Temporal lobe (tissue), 2 donors: ENCODE data around the gene SFPQ.

GRCh38 chr1:33007019-33008114, 29.3 kb downstream of the AK2 start:
- RAMPAGE, long total RNA, result no peak

- RAMPAGE, long total RNA, result no peak
Measured at GRCh38 chr1:33055364-33055563, 18.6 kb upstream of the AK2 start.

- RAMPAGE, long total RNA, result no peak
Measured at GRCh38 chr1:33142674-33143265, 39.1 kb downstream of the TRIM62 start.

DNA sequence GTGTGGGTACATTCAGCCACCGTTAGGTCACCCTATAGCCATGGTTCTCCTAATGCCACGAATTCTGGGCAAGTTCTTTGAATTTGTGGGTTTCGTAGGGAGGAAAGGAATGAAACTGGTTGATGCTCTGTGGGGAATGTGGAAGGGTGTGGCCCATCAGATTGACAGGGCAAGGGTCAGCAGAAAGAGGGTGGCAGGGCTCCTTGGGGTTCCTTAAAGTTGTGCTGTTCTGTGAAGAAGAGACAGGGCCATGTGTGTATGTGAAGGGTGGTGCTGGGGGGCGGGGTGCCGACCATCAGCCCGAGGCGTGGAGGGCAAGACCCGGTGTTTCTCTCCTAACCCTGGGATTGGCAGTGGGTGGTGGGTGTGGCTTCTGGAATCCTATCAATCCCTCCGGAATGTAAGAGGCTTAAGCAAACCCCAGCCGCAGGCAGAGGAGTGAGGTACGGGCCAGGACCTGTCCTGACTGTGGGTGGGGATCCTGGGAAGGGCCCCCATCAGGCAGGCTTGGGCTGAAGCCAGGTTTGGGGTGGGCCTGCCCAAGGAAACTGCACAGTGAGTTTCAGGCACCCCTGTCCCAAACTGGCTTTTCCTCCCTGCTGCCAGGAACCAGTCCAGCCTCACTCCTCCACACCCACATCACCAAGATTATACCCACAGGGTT, 35.3 kb upstream of the ZNF362 start:
- RAMPAGE, long total RNA, result no peak

GRCh38 chr1:33273375-33274037, 17.2 kb downstream of the ZNF362 start:
- RAMPAGE, long total RNA, result no peak

DNA sequence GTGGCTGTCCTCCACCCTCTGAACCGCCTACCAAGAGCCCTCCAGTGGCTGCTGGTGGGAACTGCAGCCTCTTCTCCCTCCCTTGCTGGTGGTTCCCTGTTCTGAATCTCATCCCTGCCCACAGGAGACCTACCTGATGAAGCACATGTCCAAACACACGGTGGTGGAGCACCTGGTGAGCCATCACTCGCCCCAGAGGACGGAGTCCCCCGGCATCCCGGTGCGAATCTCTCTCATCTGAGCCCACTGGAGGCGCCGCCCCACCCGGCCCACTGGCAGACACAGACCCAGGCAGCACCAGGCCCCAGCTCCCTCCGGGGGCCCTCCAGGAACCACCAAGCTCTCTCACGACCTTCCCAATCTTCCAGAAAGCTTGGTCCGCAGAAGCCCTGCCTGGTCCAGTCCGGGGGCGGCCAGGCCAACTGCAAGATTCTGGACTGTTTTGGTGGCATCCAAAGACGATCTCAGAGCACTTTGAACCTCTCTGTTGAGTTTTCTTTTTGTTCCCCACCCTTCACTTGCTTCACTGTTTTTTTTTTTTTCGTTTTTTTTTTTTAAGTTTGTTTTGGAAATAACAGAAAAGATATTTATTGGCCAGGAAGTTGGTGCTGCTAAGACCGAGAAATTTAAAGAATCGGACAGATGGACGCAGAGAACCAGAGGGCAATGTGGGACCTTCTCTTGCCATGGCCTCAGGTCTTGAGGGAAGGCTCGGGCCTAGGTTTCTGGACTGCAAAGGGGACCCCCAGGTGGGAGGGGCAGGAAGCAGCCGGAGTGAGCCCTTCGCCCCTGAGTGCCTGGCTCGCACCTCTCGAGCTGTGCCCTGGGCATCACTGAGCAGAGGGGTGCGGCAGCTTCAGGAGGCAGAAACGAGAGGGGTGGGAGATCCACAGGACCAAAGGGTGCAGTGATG, 21.8 kb downstream of the A3GALT2 start:
- RAMPAGE, long total RNA, result no peak

DNA sequence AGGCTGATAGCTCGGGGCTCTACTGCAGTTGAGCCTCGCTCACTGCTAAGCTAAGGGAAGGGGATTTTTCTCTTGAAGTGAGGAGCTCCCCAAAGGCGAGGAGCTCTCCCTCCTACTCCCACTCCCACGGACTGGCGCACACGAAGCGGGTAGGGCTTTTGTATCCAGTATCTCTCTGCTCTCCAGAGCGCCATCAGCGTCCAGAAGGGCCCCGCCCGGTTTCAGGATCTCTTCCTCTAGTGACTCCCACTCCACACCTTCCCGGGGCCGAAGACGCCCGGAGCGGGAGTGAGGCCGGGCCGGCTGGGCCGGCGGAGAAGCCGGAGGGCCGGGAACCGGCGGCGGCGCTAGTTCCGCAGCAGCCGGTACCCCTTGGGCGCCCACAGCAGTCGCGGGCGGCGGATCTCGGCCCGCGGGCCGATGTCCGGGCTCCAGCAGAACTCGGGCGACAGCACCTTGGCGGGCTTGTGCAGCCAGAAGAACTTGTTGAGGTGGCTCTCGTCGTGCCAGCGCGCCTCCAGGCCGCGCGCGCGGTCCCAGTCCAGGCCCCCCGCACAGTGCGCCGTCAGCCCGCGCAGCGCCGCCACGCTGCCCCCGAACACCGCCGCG, 14.4 kb downstream of the A3GALT2 start:
- RAMPAGE, long total RNA, result no peak

DNA sequence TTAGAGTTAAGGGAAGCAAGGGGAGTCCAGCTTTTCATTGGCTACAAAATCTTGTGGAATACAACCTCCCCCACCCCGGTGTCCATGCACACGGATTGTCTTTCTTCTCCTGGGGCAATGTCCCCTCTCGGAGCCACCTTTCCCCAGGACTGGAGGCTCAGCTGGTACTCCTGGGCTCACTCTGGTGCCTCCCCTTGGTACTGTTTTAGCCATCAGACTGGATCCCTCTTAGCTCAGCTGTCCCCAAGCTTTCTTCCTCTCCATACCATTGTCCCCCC, 165 bp downstream of the A3GALT2 start:
- RAMPAGE, long total RNA, result no peak

DNA sequence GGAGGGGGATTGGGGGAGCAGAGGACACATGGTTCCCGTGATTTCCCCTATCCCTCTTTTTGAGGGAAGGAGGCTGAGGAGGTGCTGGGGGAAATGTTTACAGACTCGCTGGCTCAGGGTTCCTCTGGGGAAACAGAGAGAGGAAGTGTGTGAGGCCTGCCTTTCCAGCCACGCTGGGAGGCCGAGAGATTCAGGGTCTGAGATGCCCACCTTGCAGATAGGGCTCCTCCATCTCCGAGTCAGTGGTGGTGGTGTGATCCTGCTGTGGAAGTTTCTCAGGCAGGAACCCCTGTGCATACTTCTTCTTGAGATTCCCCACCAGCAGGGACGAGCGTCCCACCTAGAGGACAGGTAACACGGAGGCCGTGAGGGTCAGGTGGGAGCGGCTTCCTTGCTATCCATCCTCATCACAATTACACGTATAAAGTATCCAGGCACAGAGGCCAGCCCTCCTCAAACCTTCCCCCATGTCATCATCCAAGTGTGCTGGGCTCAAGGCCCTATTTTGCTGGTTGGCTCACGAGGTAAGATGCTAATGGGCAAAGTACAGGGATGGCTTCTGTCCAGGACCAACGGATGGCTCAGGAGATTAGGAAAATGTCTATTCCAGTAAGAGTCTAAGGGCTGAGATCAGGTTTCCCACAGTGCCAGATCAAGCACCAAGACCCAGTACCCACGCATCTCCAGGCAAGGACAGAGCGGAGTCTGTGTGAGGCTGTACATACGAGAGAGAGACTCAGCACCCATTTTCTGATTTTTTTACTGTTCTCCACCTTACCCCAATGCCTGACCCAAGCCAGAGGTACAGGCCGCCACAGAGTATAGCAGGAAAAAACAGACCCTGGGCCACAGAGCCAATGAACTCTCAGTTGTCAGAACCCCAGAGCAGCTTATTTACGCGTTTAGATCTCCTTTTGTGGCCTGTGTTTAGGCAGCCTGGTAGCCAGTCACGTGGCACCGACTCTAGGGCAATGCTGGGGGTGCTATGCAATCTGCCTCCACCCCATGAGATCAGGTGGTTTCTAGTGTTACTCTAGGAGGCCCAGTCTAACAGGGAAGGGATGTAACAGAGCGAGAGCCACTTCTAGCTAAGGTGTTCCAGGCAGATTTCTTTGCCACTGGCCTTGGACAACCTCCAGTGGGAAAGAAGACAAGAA, 11.5 kb upstream of the A3GALT2 start:
- RAMPAGE, long total RNA, result no peak

DNA sequence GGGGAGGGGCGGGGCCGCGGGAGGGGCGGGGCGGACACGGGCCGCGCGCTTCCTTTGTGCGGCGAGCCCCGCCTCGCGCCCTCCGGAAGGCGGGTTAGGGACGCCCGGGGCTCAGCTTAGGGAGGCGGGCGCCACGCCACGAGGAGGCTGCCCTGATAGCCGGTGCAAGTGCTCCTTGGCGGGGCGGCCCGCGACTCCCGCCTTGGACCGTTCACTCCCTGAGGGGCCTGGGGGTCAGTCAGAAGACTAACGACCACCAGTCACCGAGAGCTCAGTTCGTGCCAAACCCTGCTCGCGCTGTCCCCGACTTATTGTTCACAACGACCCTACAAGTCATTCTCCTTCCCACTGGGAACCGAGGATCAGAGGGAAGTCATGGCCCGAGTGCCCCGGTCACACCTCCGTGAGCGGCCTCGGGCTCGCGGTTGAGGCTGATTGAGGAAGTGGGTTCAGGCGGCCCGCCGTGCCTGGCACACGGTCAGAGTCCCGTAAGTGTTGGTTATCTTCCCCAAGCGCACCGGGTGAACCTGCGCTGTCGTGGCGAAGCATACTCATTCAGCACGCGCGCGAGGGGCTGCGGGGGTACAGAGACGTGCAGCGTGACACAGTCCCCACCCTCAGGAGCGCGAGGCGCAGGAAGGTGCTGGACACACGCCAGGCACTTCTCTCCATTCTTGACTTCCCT, 29.2 kb upstream of the A3GALT2 start:
- RAMPAGE, long total RNA, result no peak

GRCh38 chr1:33360012-33360482, 39.1 kb upstream of the A3GALT2 start:
- RAMPAGE, long total RNA, result no peak

GRCh38 chr1:33493134-33493750, 20.8 kb downstream of the ZSCAN20 start:
- RAMPAGE, long total RNA, result no peak

DNA sequence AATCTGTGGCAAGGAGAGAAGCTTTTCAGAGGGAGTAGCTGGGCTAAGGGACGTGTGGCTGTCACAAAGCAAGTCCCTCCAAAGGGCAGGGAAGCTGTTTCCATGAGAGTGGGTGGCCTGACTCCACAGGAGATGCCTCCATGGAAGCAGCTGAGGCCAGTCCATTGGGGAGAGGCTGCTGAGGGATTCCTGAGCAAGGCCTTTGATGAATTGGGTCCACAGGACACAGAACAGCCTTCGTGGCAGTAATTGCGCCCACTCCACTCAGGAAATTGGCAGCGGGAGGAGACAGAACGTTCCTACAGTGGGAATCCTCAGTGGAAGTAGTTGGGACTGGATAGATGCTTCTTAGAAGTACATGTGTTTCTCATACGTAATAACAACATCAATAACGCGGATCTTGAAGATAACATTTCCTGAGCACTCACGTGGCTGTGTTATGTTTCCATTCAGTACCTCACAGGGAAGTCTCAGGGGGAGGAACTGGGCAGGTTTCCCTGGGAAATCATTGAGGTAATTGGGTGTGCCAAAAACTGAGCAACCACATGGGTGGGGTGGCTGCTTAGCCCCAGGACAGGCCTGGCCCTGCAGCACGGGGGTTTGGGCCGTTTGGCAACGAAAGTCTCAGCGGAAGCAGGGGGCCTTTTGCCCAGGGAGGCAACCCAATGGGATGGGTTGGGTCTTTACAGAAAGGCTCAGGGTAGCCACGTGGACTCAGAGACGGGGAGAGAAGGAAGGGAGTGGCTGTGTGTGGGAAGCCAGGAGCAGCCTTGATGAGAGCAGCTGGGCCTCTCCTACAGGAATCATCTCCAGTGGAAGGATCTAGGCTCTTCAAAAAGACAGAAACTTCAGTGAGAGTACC, 133.8 kb downstream of the ZSCAN20 start:
- RAMPAGE, long total RNA, result no peak

DNA sequence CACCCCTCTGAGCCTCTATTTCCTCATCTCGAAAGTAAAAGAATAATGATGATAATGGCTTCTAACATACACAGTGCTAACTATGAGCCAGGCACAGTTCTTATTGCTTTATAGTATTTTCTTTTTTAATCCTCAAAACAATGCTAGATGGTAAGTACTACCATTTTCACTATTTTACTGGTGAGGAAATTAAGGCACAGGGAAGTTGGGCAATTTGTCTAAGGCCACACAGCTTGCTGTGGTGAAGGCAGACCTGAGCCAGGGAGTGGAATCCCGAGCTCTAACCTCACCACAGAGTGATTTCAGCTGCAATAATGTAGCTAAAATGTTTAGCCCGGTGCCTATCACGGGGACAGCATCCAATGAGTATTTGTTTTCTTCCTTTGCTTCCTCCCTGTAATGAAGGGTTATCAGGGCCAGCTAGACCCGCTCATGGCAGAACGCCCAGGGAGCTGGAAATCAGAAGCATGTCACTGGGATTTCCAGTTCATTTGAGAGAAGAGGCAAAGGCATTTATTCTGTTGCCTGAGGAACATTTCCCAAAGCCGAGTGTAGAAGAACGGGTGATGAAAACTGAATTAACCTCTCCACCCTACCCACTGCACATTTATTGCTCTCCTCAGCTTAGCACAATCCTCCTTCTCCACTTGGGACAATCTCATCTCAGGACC, 183.0 kb downstream of the ZSCAN20 start:
- RAMPAGE, long total RNA, result no peak

- RAMPAGE, long total RNA, result no peak
Measured at GRCh38 chr1:34762334-34763292, 3.1 kb downstream of the GJB4 start.

DNA sequence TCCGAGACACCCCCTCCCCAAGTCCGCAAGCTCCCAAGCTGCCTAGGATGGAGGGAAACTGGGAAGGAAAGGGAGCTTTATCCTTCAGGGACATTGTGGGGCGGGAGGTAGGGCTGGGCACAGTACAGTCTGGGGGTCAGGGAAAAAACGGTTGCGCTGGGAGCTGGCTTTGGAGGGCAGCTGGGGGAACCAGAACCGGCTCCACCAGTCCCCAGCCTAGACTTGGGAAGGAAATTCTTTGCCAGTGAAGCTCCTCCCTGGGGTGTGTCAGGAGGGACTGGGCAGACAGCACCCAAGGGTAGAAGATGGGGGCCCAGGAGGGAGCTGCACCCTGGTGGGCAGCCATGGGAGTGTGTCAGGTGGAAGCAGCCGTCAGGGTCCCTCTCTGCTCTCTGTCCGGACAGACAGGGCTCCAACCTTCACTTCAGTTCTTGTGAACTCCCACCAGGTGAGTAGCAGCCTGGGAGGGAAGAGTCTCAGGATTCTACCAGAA, 1.0 kb downstream of the GJB3 start:
- RAMPAGE, long total RNA, result no peak

GRCh38 chr1:35178628-35179410, 14.1 kb downstream of the SFPQ start:
- RAMPAGE, long total RNA, result no peak

DNA sequence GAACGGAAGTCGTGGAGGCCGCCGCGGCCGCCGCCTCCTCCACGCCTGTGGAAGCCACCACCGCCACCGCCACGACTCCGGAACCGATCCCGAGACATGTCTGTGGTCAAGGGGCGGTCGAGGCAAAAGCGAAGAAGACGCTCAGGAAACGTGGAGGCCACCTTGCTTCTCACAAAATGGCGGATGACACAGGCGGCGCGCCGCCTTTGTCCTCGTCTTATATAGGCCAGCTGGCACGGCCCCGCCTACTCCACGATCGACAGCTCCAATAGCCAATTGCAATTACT, at the start of gene SFPQ:
Gene SFPQ, minus strand, starts transcription at position 194 of the 287 bp plus-strand sequence.
- RAMPAGE, long total RNA, result start-site peak on the minus strand centred at position 187 of the sequence, 16 bp wide, 71 and 3,459 reads in 2 replicates

DNA sequence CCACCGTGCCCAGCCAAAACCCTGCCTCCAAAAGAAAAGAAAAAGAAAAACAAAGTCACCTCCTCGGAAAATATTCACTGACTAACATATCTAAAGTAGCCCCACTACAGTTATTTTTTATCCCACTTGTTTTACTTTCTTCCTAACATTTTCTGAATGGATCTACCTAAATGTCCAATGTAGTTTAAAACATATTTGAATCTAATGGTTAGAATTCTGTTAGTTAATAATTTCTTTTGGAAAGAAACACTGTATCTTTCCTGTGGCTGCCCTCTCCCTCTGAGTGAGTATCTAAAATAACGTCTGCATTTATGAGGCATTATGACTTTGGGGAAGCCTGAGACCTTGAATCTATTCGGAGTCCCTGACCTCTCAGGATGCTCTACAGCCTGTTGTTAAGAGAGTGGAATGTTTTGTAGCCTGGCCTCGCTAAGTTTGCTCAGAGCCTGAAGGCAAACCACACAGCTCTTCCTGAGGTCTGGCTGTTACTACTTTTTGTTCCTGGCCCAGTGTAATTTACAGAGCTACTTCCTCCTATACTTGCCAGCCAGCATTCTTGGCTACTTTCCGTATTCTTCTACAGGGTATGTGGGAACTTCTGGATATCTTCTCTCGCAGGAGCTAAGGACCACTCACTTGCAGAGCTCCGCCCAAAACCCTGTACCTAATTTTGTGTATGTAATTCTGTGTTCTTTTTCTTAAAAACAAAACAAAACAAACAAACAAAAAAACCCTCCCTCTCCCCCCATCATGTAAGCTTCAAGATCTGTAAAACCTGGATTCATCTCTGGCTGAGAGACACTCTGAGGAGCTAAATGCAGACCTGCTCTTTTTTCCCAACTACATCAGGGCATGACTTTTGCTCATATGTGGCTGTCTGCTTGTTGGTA, 3.7 kb upstream of the ZMYM4 start:
- RAMPAGE, long total RNA, result no peak

- RAMPAGE, long total RNA, result no peak
Measured at GRCh38 chr1:35527649-35528458, 29.3 kb downstream of the KIAA0319L start.